Pulmonary lymph node (tissue), 1 donor: Measurements from ENCODE around the genes ROGDI, GLYR1 and EEF2KMT.

DNA sequence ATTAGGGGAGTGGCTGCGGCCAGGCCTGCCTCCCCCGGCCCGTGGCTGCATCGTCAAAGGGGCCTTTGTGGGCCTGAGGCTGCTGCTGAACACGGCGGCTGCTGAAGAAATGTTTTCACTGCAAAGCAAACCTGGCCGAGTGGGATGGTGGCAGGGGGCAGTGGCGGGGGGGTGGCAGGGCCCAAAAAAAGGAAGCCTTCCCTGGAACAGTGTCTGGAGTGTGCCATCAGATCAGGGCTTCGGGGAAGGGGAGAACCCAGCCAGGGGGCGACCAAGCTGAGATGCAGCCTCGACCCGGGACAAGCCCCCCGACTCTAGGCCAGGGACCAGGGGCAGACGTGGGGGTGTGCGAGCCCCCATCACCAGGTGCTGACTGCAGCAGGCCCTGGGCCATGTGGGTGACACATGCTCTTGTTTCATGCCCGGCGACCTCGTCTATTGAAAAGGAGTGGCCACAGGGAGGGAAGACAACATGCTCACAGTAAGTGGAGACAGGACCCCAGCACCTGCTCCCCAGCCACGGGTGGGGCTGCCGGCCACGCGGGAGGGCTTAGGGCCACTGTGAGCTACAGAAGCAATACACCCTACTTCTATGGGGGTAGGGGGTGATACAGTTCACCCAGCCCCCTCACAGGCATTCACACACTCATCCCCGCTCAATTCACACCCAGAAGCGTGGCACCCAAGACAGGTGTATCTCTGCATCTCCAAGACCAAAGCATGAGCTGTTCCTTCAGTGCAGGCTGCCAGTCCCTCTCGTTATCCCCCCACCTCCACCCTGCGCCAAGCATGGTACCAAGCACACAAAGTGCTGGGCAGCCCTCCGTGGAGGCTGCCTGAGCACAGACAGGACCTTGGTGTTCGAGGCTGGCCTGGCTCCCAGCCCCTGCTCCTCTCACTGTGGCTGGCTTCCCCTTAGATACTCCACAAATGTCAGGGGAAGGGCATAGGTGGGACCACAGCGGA lies 13.4 kb downstream of the VASN start:
- PRO-cap: no peak

GRCh38 chr16:4402450-4402721 lies 14.0 kb downstream of the CORO7 start:
- PRO-cap: no peak

- PRO-cap: no peak
These were observed 17.5 kb upstream of the NUDT16L1 start for GRCh38 chr16:4675671-4676404.

GRCh38 chr16:4676819-4677296 lies 16.5 kb upstream of the NUDT16L1 start:
- PRO-cap: no peak

- PRO-cap: bidirectional peak, plus-strand start at chr16:4680380, minus-strand start at chr16:4680328
These were observed 13.4 kb upstream of the NUDT16L1 start for GRCh38 chr16:4679584-4680814.

GRCh38 chr16:4688105-4688879 lies 5.1 kb upstream of the NUDT16L1 start:
- PRO-cap: no peak

- PRO-cap: no peak
These were observed 8.0 kb downstream of the NUDT16L1 start for GRCh38 chr16:4701380-4701829.

DNA sequence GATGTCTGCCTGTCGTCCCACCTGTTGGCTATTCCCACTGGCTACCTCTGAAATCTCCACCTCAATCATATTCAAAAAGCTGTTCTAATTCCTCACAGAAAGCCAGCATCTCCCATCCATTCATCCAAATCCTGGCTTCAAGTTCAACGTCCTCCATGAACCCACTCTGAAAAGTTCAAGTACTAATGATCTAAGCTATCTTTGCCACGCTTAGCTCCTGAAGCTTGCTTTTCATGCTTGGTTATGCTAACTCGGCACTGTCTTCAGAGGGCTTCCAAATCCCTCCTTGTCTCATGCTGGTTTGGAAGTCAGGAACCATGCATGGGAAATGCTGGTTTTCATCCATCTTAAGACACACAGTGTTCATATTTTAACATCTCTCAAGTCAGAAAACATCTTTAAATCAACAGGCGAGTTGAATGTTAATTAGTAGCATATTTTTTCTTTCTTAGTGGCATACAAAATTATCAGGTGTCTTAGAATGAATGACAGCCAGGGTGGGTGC lies 9.0 kb downstream of the ANKS3 start:
- PRO-cap: no peak

DNA sequence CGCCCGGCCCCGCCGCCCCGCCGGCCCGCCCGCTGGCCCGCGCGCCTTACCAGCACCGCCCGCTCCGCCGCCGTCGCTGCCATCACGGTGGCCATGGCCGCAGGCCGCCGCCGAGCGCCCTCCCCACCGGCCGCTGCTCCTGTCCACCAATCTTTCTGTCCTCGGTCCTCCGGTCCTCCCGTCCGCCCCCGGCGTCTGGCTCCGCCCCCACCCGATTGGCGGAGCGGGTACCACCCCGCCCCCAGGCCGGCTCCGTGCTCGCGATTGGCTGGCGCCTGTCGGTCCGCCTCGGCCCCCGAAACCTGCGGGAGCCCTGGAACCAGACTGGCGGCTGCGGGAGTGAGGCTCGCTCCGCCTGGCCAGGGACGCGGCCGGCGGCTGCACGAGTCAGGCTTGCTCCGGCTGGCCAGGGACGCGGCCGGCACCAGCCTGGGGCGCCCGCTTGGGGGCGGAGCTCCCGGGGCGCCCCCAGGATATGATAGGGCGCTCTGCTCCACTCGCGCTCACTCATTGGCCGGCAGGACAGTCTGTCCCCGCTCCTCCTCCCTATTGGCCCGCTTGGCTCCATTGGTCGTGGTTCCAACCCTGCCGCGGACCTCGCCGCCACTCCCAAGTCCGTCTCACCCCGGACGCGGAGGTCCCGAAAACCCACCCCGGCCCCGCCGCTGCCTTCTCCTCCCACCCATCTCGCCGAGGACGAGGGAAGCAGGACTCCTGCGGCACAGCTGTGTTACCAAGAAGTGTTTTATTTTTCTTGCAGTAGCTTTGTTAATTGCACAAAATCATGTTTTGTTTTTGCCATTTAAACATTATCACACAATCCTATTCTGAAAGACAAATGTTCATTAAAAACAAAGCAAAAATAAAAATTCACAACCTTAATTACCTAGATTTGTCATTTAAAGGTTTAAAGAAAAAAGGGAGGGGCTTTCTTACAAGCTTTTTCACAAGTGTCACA lies at the start of gene ROGDI:
TSS of gene ROGDI (minus strand) at position 157 of the 958 bp plus-strand sequence.
- PRO-cap: bidirectional peak, plus-strand start at position 322 of the sequence, minus-strand start at position 197 of the sequence

GRCh38 chr16:4834475-4834711 lies 12.7 kb downstream of the GLYR1 start:
- PRO-cap: no peak

DNA sequence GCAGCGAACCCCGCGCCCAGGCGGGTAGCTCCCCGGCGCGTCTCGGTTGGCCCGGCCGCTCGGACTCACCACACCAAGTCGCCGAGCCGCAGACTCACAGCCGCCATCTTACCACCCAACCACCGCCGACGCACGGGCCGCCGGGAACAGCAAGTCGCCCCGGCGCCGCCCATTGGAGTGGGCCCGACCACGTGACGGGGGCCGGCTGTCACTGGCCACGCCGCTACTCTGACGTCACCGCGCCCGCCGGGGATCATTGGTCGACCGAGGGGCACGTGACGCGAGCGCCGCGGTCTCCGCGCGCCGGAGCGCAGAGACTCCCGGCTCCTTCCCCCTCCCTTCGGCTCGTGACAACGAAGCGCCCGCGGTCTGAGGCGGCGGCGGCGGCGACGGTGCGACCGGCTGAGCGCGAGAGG lies at the start of gene GLYR1:
TSS of gene GLYR1 (minus strand) at position 130 of the 416 bp plus-strand sequence.
- PRO-cap: bidirectional peak, plus-strand start at position 356 of the sequence, minus-strand start at position 121 of the sequence

DNA sequence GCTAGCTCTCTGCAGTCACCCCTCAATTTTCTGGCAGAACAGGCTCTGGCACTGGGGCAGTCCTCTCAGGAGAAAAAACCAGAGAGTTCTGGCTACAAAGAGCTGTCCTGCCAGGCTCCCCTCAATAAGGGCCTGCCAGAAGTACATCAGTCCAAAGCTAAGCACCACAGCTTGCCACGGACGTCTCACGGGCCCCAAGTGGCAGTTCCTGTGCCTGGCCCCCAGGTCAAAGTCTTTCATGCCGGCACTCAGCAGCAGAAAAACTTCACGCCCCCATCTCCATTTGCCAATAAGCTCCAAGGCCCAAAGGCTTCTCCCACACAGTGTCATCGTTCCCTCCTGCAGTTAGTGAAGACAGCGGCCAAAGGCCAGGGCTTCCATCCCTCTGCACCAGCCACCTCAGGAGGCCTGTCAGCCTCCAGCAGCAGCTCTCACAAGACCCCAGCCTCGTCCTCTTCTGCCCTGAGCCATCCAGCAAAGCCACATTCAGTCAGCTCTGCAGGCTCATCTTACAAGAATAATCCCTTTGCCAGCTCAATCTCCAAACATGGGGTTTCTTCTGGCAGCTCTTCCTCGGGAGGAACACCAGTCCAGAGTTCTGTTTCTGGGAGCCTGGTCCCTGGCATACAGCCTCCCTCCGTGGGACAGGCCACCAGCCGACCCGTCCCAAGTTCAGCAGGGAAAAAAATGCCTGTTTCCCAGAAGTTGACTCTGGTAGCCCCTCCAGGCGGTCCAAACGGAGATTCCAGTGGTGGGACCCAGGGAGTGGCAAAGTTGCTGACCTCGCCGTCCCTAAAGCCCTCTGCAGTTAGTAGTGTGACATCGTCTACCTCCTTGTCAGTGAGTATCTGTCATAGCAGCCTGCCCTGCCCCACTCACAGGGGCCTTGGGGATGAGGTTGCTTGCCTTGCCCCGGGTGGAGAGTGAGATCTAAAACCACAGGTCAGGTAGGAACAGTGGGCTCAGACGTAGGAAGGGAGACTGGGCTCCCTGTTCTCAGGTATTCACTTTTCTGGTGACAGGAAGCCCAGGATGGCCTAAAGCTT lies 27.6 kb downstream of the UBN1 start:
- PRO-cap: no peak

DNA sequence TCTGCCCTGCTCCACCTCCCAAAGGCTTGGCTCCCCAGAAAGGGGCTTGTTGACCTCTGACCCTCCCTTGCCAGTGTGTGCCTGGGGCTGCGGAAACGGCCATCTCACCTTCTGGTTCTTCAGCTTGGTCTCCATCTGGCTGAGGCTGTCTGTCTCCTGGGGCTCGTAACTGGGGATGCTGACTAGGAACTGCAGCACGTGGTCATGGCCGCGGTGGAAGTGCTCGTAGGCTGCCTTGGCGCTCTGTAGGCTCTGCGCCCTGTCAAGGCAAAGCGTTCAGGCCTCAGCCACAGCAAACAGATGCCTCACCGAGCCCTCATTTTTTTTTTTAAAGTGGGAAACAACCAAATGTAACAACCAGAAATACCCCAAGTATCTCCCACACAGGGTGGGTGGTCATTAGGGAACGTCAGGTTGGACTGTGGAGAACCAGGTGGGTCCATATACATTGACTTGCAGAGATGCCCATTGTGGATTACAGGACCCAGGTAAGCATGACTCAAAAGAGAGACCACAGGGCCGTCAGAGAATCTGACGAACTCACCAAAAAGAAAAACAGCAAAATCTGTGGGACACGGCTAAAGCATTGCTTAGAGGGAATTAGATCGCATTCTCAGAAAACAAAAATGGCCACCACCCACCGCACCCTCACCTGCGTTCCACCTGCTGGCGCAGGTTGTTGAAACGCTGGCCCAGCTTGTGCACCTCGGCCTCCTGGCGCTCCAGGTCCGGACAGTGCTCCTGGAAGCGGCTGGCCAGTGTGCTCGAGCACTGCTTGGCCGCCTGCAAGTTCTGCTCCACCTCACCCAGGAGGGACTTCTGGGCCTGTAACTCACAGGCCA lies 43.0 kb downstream of the UBN1 start:
- PRO-cap: no peak

GRCh38 chr16:4922645-4923297 lies 14.2 kb downstream of the PPL start:
- PRO-cap: no peak

GRCh38 chr16:4930399-4930939 lies 6.5 kb downstream of the PPL start:
- PRO-cap: no peak

- PRO-cap: no peak
These were observed 10.3 kb upstream of the SEC14L5 start for GRCh38 chr16:4947684-4948429.

- PRO-cap: no peak
These were observed 16.2 kb downstream of the NAGPA start for GRCh38 chr16:5017499-5017936.

GRCh38 chr16:5089915-5090942 lies 7.4 kb downstream of the EEF2KMT start:
- PRO-cap: no peak

- PRO-cap: bidirectional peak, plus-strand start at chr16:5097992, minus-strand start at chr16:5097795; unidirectional peak, plus-strand start at chr16:5098187; unidirectional peak, minus-strand start at chr16:5098233
These were observed at the start of gene EEF2KMT for GRCh38 chr16:5097439-5098344. Gene EEF2KMT, minus strand, starts transcription at chr16:5097795.

DNA sequence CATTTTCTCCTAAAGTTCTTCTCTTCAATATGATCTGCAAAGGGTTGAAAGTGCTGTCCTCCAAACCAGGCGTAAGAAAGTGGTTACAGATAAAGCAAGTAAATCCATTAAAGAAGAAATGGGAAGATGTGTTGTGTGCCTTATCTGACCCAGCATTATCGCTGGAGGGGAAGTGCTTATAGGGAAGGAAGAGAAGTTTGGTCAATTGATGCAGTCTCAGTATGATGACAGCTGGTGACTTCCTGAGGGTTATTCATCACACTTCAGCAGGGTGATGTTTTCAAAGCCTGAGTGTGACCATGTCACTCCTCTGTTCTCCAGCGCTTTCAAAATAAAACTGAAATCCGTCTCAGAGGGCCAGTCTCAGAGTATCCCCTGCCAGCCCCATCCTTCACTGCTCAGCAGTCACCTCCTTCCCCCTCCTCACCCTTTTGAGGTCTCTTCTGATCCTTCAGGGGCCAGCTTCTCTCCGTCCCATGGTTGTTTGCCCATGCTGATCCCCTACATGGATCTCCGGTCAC lies 808.5 kb downstream of the RBFOX1 start:
- PRO-cap: no peak